ENCODE data around the gene NTM.

DNA sequence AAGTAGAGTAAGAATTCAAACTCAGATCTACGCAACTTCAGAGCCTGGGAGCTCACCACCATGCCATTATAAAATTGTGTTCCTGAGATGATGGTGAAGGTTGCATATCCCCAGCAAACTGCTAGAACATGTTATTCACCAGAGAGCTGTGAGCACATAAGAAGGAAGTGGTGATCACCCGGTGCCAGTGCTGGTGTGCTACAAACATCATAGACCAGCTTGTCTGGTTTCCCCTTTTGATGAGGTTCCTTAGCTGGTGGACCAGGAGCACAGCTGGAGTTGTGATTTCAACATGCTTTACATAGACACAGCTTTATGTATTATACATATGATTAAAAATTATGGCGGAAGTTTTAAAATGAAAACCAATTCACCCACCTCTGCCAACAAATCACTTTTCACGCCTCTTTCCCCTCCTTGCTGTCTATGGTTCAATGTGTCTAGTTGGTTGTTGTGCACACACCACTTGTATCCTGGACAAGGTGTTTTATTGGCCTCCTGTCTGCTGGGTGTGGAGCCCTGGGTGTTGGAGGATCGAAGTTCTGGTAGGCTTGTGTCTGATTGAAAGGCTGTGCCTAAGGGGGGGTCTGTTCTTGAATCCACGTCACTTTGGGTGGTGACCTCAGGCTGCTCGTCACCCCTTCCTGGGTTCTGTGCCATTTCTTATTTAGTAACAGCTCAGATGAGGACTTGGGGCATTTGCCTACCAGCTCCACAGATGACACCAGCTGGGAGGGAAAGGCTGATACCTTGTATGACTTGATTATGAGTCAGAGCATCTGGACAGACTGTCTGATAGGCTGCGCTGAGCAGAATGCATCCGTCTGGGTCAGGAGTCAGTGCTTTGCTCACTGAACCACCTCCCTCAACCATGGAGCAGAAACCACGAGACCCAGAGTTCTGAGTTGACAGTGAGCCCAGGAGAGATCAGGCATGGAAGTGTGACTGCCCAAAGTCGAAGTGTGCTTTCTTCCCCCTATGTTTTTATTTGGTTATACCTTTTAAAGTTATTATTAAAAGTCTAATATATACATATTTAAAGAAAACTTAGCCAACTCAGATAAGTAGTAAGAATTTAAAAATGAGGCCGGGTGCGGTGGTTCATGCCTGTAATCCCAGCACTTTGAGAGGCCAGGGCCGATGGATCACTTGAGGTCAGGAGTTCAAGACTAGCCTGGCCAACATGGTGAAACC is 6.7 kb downstream of the ST14 start:
- RRBS: no CpG with 5 or more reads among the region's 14 CpGs

DNA sequence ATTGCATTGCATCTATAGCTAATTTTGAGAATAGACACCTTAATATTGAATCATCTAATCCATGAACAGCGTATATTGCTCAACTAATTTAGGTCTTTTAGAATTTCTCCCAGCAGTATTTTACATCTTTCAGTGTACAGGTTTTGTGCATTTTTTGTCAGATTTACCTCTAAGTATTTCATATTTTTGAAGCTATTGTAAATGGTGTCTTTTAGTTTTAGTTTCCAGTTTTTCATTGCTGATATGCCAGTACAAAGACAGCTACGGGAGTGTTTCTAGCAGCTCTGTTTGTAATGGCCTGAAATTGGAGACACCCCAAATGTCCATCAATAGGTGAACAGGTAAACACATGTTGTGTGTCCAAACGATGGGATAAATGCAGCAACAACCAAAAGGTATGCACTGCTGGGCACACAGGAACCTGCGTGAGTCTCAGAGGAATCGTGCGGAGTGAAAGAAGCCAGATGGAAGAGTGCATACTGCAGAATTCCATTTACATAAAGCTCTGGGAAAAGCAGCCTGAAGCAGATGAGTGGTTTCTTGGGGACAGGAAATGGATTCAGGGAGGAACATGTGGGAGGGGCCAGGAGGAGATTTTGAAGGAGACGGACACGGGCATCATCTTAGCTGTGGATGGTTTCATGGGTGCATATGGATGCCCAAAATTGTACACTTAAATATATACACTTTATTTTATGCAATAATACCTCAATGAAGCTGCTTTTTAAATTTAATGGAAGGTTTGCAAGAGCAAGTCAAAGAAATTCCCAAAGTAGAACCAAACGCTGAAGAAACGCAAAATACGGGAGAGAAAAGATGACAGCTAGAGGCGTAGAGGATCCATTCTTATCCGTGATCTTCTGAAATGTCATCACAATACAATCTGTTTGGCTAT is 24.2 kb downstream of the ST14 start:
- RRBS: no CpG with 5 or more reads among the region's 13 CpGs

DNA sequence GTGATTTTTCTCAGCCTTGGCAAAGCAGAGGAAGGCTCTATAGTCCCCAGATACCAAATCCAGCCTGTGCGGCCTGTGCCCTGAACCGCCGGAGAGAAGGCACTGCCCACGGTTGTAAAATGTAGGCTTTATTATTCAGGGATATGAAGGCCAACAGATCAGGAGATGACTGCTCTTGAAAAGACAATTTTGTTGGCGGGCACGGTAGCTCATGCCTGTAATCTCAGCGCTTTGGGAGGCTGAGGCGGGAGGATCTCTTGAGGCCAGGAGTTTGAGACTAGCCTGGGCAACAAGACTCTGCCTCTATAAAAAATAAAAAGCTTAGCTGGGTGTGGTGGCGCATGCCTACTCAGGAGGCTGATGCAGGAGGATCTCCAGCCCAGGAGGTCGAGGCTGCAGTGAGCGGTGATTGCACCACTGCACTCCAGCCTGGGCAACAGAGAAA is 31.3 kb downstream of the ST14 start:
- RRBS: no CpG with 5 or more reads among the region's 11 CpGs

GRCh38 chr11:130421393-130421823 is 7.0 kb downstream of the ADAMTS8 start:
- RRBS: 60% methylated on average over 1 of the region's 8 CpGs

GRCh38 chr11:130476229-130476888 is 27.9 kb downstream of the ADAMTS15 start:
- RRBS: no CpG with 5 or more reads among the region's 9 CpGs

- RRBS: no CpG with 5 or more reads among the region's 2 CpGs
Observed at GRCh38 chr11:130785202-130785649, 131.1 kb downstream of the SNX19 start.

DNA sequence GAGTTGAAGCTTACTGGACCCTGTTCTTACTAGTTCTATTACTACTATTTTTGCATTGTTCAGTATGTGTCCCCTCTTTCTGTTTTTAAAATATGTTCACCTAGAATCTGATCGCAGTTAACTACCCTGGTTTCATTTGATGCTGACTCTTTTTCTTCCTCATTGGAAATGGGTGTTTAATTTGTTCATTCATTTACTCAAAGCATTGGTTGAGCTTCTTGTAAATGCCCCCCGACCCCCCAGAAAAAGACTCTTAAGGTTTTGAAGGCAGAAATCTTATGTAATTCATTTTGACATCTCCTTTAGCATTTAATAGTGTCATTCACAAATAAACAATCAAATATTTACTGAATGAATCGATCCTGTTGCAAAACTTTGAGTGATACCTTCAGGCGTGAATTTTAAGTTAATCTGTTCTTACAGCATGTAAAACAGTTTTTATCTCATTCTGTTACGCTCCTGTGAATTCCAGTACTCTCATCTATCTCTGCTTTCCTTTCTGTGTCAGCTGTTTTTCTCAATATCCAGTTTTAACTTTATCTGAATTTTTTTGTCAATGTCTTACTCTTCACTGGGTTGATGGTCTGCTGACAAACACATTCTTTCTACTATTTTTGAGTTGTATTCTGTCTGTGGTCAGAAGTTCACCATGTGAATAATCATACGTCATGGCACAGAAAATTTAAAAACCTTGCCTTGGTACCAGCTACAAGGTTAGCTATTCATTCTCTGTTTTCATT is 27.0 kb downstream of the SNX19 start:
- RRBS: no CpG with 5 or more reads among the region's 6 CpGs

DNA sequence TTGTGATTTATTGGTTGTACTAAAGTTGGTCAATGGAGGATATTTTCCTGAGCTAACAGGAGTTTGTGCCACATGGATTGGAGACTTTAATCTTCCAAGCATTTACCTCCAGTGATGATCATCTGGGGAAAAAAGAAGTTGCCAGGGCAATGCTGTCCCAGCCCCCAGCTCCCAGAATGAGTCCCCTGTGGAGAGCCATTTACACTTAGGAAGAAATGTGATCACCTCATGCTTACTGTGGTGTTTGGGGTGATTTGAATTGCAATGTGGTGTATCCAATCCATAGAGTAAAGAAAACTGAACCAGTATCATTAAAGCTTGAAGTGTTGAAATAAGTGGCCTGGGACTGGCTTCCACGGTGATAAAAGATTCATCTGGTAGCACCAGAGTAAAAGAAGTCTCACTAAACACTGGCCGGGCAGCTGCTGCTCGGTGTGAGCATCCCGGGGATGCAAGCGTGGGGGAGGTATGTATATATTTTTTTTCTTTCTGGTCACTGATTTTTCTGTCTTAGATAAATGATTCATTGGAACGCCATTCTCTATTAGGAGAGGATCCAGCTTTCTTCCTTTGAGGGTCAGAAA is 117.2 kb upstream of the NTM start:
- RRBS: no CpG with 5 or more reads among the region's 6 CpGs

- RRBS: no CpG with 5 or more reads among the region's 3 CpGs
Observed at GRCh38 chr11:131290558-131290794, 79.9 kb upstream of the NTM start.

DNA sequence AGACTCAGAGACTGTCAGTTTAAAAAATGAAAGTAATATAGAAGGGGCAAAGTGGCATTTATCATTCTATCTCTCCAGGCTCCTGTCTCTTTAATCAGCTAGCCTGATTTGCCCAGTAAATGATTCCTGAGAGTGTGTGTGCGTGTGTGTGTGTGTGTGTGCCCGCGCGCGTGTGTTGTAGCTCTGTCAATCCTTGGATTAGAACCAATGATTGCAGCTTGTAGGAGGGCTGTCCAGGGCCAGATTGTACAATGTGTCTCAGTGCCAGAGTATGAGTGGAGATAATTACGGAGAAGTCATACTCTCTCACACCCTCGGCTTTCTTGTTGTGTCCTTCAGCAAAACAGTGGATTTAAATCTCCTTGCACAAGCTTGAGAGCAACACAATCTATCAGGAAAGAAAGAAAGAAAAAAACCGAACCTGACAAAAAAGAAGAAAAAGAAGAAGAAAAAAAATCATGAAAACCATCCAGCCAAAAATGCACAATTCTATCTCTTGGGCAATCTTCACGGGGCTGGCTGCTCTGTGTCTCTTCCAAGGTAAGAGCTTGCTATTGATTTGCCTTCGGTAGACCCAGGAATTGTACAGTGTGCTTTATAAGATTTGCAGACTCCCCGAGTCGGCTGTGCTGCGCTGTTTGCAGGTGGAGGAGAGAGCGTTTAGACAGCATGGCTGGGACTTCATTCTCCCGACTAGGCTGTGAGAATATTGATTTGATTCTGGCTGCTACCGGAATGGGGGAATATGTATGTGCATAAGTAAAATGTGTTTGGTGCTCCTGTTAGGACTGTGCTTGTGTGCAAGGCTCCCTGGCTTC is at the start of gene NTM:
Gene NTM, plus strand, starts transcription at position 267 of the 818 bp plus-strand sequence.
- RRBS: no CpG with 5 or more reads among the region's 16 CpGs

- RRBS: no CpG with 5 or more reads among the region's 16 CpGs
Observed at GRCh38 chr11:131911882-131912579, 541.6 kb downstream of the NTM start.

DNA sequence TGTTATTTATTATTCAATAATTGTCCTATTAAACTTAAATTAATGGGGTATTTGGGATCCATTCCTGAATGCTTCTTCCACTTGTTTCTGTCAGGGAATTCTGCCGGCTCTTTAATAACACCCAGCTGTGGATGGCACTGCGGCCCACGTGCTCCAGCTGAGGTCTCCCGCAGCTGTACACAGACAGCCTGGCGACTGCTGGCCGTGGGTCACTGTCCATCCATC is 485.0 kb downstream of the OPCML start:
- RRBS: no CpG with 5 or more reads among the region's 6 CpGs

- RRBS: no CpG with 5 or more reads among the region's 6 CpGs
Observed at GRCh38 chr11:133053338-133053824, 478.9 kb downstream of the OPCML start.

- RRBS: no CpG with 5 or more reads among the region's 5 CpGs
Observed at GRCh38 chr11:133653598-133653848, 121.2 kb upstream of the OPCML start.

GRCh38 chr11:133854098-133855157 is 9.1 kb upstream of the SPATA19 start:
- RRBS: no CpG with 5 or more reads among the region's 17 CpGs

GRCh38 chr11:133957840-133958260 is 1.1 kb upstream of the IGSF9B start:
- RRBS: no CpG with 5 or more reads among the region's 6 CpGs

DNA sequence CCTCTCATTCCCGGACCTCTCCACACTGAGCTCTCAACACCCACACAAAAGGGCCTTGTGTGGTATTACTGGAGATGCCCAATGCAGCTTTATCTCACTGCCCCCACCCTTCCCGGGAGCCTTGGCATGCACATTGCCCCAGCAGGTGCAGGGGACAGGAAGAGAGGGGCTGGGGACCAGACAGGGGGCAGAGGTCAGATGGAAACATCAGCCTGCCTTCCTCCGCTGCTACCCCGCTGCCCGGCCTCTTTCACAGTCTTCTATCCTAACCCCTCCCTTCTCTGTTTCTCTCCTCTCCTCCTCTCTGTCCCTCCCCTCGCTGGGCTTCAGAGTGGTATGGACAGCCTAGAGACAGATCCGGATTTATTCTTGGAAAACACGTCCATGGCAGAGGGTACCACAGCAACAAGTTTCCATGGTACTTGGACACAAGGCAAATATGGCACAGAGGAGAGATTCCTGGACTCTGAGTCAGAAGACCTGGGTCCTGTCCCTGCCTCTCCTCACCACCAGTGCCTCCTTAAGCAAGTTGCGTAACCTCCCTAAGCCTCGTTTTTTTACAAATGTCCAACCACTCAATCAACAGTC is 8.3 kb upstream of the IGSF9B start:
- RRBS: 25% methylated on average over 2 of the region's 10 CpGs

DNA sequence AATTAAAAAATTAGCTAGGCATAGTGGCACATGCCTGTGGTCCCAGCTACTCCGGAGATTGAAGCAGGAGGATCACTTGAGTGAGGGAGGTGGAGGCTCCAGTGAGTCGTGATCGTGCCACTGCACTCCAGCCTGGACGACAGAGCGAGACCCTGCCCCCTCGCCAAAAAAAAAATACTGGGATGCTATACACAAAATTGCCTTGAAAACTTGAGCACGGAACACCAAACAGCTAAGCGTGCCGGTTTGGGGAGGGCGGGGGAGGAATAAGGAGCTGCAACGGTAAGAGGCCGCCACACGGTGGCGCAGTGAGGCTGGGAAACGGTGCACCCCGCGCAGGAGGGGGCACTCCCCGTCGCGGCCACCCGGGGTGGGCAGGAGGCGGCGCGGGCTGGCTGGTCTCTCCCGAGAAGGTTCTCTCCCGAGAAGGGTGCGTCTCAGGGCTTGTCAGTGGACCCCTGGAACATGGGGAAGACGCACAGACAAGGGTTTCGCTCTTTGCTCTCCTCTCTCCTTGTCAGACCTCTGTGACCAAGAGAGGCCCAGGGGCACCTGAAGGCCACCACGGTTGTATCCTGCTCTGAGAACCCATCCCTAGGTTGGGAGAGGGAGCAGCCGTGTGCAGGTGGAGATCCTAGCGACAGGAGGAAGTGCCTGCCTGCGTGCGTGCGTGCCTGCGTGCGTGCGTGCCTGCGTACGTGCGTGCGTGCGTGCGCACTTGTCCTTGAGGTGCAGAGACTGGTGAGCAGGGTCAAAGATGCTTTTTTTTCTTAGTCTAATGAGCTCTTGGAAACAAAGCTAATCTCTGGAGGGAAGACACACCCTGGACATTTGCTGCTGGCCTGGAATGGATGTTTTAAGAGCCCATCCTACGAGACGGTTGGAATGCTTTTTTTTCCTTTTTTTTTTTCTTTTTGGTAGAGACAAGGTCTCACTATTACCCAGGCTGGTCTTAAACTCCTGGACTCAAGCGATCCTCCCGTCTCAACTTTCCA is 18.2 kb upstream of the JAM3 start:
- RRBS: no CpG with 5 or more reads among the region's 48 CpGs

- RRBS: 7% methylated on average over 18 of the region's 66 CpGs
Observed at GRCh38 chr11:134124669-134126115, 56.3 kb downstream of the JAM3 start.

DNA sequence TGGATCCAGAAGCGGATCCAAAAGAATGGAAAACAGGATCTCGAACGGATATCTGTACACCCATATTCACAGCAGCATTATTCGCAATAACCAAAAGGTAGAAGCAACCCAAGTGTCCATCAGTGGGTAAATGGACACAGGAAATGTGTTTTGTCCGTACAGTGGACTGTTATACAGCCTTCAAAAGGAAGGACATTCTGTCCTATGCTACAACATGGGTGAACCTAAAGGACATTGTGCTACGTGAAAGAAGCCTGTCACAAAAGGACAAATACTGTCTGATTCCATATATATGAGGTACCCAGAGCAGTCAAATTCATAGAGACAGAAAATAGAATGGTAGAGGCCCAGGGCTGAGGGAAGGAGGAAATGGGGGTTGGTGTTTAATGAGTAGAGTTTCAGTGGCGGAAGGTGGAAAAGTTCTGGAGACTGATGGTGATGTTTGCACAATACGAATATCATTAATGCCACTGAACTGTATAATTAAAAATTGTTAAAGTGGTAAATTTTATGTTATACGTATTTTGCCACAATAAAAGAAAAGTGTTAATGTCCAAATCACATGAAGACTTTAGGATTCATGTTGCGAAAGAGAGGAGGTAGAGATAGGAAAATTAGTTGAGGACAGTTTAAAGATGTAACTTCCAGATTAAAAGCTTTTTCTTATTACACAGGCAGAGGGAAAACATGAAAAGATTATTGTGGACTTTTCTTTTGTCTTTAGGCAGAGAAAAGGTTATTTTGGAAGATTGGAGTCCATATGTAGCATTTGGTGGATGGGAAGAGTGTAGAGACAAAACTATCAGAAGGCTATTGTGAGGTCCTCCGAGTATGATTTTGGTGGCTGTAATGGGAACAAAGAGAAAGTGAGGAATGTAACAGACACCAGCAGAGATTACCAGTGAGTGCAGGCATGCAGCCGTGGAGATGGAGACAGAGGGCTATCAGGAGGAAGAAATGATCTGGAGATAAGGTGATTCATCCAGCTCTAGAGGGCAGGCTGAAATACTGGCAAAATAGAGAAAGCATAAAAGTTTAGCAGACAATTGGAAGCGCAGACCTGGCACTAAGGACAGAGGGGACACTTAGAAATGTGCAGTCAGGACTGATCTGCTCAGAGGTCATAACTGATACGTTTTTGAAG is 12.4 kb downstream of the VPS26B start:
- RRBS: no CpG with 5 or more reads among the region's 14 CpGs

Data from choroid plexus epithelial cell (primary cell).